H7 (cell line): ENCODE data around the genes ZNF248, RET and RASGEF1A.

DNA sequence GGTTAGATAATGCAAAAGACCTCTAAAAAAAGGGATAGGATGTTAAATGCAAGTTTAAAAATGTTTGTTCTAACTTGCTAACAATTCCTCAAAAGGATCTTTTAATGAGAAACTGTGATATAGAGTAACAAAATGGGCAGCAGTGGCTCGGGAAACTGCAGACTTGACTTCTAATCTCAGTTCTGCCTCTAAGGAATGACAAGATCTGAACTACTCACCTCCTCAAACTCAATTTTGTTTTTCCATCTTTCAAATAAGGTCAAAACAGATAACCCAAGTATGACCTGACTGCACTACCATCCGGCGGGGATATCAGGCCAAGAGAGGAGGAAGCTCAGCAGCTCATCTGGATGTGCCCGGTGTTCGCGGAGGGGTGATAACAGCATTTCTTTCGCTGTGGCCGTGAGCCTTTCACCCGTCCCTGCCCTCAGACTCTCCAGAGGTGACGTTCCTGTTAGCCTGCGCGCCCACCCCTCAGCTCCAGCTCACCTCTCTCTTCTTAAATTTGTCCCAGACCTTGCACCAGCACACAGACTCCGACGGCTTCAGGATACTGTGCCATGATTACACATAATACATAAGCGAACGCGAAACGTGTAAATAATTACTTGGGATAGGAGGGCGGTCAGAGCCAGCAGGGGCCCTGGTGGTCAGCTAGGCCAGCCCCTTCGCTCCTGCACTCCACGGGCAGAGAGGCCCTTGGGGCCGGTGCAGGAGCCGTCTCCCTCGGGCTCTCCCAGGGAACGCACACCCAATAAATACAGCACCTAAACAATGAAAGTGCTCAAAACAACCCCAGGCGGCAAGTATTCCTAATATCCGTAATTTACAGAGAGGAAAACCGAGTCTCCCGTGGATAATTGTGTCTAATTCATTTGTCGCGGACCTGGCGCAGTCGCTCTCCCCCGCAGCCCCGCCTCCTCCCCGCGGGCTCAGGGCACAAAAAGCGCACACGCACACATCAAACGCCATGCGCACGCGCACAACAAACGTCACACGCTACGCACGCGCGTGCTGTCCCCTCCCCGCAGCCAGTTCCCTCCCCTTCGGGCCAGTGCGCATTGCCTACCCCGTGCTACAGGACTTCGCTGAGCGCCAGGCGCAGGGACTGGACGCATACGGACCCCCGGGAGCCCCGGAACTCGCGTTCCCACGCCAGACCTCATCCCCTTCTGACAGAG, at the start of gene ZNF248:
TSS of gene ZNF248 (minus strand) at position 915 of the 1,181 bp plus-strand sequence.
- RAMPAGE, long total RNA: no peak

- RAMPAGE, long total RNA: no peak
Measured at GRCh38 chr10:38023807-38024249, 13.4 kb downstream of the ZNF33A start.

DNA sequence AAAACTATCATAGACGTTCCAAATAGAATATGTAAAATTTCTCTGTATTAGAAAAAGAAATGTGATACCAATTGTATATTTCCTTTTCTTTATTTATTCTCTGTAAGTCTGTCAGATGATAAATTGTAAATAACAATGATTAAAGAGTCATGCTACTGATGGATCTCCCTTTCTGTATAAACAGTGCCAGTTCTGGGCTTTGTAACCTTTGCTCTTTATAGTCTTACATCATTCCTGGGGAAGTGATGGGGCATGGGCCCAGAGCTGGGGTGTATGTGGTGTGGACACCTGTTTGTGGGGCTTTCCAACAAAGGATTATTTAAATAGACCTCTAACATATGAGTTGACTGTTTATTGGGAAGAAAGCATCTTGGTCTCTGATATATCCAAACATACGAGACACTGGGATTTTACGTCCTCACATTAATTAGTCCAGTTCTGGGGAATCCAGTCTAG, 258.0 kb downstream of the ZNF37A start:
- RAMPAGE, long total RNA: no peak

DNA sequence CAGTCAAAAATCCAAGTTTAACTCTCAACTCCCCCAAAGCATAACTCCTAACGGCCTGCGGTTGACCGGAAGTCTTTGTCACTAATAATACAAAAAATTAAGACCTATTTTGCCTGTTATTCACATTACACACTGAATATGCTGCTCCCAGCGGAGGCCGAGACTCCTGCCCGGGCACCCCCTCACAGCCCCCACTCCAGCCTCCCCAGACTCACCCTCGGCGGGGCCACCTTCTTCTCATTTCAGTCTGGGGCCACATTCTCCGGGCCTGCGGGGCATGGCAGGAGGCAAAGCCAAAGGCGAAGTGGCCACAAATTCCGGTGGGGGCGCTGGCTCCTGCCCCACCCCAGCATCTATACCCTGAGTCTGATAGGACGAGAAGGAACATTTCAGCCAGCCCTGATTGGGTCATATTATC, 163.3 kb downstream of the ZNF33B start:
- RAMPAGE, long total RNA: no peak

- RAMPAGE, long total RNA: no peak
Measured at GRCh38 chr10:42644902-42645505, 6.6 kb upstream of the ZNF33B start.

DNA sequence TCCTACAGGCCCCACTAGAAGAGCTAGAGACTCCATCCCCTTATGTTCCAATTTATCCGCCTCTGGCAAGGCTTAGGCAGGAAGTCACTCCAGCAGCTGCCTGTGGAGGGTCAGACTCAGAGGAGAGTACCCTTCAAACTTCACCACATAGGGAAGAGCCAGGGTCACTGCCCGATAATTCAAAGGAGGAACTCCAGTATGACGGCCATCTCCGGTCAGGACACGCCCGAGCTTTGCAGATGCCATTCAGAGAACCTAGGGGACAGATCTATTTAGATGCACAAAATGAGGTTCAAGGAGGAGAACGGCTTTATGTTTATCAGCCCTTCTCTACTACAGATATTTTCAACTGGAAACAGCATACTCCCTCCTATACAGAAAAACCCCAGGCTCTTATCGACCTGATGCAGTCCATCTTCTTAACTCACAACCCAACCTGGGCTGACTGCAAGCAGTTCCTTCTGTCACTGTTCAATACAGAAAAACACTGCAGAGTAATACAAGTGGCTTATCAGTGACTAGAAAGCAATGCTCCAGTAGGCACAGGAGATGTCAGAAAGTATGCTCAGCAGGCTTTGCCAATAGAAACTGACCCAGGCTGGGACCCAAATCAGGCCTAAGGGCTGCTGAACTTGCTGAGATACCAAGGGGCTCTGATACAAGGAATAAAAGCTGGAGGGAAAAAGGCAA, 8.6 kb upstream of the ZNF33B start:
- RAMPAGE, long total RNA: no peak

GRCh38 chr10:42754030-42755019, 28.3 kb upstream of the BMS1 start:
- RAMPAGE, long total RNA: no peak

DNA sequence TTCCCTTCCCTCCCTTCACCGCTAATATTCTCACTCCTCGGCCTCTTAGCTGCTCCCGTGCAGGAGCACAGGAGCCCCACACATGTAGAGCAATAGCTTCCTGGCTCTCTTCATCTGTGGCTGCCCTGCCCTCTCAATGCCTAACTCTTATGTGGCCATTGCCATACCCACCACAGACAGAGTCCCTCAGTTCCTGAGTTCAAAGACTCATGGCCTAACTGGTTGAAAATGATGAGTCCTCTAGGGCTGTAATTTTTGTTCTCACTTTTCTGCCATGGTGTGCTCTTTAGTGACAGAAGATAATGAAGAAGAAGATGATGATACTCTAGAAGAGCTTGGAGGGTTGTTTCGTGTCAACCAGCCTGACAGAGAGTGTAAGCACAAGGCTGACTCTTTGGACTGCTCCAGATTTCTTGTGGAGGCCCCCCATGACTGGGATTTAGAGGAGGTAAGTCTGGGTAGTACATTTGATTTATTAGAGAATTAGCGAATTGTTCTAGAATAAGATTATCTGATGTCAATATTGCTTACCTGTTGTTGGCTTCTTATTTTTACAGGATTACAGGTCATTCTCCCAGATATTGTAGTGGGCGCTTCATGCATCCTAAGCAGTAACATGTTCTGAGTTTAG, 15.7 kb downstream of the BMS1 start:
- RAMPAGE, long total RNA: no peak

- RAMPAGE, long total RNA: no peak
Measured at GRCh38 chr10:42866555-42867172, 84.1 kb downstream of the BMS1 start.

DNA sequence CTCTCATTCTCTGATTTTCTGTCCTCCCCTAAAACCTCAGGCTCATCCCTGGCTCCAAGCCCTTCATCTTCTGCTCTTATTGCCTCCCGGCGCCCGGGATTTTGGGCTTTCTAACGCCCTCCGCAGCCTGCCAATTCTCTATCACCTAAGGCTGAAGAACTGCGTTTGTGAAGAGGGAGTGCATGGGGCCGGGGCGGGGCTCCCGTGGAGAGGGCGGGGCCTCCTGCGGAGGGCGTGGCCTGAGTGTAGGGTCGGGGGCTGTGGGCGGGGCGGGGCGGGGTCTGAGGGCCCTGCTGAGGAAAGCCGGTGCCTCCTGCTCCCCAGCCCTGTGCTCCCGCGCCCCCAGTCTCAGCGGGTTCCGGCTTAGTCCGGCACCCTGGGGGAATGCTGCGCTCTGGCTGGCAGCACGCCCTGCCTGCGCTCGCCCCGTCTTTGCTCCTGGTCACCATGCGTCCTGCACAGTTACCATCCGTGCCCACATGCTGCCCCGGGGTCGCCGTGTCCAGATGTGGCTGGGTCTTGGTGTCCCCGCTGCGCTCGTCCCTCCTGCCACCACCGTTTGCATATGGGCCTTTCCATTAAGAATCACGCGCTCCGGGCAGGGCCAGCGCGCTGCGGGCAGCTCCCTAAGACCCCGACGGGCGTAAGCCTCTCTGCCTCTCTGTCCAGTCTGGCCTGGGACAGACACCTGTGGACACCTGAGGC, 144.1 kb upstream of the RET start:
- RAMPAGE, long total RNA: no peak

DNA sequence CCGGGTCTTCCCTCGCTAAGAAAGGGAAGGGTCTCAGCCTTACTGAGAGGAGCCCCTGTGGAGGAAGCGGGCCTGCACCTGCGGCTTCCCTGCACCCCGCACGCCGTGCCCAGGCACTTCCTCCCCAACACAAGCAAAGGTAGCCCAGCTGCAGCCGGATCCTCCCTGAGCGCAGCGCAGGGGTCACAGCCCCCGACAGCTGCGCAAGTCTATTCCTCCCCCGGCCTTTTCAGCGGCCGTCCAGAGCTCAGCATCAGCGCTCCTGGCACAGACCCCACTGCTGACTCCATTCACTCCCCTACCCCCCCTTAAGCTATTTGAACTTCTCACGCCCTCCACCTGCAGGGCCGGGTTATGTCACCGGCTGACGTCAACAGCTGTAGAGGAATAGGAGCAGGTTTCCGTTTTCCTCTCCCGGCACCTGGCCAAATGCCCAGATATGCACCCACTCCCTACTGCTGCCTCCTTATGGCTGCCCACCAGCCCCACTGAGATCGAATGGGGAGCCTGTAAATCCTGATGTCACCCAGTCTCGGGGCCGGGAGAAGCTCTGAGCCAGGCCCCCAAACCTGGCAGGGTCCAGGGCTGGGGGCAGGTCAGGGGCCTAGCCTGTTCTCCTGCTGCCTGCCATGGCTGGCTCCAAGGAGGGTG, 143.0 kb upstream of the RET start:
- RAMPAGE, long total RNA: no peak

DNA sequence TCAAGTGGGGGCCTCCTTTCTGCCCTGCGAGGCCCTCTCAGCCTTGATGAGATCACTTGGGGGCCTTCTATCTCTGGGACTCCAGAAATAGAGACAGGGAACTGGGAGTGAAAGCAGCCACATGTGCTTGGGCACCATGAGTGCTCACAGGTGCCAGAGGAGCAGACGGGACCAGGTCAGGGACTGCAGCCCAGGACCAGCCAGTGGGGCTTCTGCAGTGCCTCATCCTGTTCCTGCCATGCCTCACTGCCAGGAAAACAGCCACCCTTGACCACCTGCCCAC, 116.0 kb upstream of the RET start:
- RAMPAGE, long total RNA: no peak

GRCh38 chr10:43076831-43077698, at the start of gene RET:
Gene RET (plus strand): TSS chr10:43077069.
- RAMPAGE, long total RNA: no peak

DNA sequence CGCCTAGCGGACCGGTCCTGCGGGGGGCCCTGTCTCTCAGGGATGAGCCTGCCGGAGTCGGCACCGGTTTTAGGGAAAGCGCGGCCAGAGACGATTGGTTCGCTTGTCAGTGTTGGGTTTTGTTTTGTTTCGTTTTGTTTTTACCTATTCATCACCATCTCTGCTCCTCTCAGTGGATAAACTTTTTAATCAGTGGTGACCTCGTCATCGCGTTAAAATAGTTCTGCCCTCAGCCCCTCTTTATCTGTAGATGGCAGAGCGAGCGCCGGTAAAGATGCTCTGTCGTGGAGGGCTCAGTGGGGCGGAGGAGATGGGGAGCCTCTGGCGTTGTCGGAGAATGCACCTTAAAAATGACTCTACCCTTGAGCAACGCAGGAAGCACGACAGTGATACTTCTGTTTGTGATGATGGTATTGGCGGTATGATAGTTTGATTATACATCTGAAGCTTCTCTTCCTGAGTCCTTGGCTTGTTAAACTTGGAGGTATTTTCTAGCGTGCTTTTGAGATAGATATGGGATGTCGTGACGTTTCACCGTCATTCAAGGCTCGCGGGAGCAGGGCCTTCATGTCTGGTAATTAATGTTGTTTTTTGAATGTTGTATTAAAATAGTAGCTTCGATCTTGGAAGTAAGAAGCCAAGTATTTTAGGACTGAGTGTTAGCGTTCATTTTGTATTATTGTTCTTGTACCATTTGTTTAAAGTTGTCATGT, 584 bp downstream of the CSGALNACT2 start:
- RAMPAGE, long total RNA: no peak

DNA sequence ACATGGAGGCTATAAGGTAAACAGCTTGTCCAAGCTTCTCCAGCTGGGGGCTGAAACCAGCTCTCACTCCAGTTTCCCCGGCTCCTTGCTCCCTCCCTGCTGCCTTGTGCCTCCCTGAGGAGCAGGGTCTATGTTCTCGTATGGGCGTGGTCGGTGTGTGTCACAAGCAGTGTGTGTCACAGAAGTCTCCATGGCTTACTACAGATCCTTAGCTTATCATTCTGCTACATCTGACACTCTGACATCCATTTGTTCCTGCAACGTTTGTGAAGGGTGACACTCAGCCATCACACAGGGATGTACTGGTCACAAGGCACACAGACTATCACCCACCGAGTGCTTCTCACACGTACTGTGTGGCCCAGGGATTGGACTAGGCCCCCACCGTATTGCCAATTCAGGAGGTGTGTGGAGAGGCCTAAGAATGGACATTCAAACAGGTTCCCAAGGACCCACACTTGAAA, 54.7 kb downstream of the CSGALNACT2 start:
- RAMPAGE, long total RNA: no peak

DNA sequence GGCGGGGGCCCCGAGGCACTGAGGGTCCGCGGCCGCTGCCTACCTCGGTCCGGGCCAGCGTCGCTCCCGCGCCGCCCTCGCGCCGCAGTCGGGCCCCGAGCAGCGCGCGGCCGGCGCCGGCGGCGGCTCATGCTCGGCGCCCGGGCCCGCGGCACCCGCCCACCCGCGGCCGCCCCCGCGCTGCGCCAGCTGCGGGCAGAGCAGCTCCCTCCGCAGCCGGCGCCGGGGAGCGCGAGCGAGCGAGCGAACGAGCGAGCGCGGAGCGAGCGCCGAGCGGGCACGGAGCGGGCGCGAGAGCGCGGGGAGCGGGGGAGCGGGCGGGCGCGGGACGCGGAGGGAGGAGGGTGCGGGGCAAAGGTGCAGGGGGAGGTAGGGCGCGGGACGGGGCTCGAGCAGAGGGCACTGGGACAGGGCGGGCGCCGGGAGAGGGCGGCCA, at the start of gene RASGEF1A:
TSS of gene RASGEF1A (minus strand) at position 264 of the 436 bp plus-strand sequence.
- RAMPAGE, long total RNA: no peak

DNA sequence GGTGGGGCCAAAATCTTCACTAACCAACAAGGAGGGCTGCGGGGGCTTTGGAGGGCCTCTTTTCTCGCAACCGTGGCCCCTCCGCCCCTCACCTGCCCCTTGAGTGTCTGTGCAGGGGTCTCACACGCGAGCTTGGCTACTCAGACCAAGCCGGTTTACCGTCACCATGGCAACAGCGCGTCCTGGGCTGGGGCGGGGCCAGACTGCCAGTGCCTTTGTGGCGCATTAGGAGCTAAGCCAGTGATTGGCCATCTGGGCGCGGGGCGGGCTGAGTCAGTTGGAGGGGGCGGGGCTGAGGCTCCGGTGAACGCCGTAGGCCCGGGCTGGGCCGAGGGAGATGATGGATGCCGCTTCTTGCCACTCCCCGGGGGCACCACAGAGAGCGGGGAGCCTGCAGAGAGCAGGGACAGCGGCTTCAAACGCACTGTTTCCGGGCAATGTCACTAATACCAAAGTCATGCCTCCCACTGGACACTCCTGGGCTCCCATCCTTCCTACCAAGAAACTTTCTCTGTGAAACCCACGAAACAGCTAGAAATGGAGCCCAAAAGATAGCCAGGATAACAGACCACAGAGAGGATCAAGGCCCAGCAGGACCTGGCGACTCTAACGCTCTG, 48.6 kb upstream of the FXYD4 start:
- RAMPAGE, long total RNA: no peak

DNA sequence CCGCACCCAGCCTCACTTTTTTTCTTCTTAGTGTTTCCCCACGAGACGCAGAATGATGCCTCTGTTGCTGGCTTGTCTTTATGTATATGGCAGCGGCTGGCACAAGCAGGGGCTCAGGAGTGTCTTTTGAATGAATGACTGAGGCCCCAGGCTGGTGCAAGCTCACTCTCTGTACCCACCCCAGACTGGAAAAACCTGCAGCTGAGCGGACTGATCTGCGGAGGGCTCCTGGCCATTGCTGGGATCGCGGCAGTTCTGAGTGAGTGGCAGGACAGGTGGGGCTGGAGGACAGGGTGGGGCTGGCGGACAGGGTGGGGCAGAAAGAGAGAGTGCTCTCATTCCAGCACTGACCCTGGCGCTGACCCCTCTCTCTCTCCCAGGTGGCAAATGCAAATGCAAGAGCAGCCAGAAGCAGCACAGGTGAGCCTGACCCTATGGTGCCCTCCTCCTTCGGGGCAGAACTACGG, 3.9 kb downstream of the FXYD4 start:
- RAMPAGE, long total RNA: no peak

- RAMPAGE, long total RNA: no peak
Measured at GRCh38 chr10:43386439-43387395, 15.3 kb downstream of the FXYD4 start.

DNA sequence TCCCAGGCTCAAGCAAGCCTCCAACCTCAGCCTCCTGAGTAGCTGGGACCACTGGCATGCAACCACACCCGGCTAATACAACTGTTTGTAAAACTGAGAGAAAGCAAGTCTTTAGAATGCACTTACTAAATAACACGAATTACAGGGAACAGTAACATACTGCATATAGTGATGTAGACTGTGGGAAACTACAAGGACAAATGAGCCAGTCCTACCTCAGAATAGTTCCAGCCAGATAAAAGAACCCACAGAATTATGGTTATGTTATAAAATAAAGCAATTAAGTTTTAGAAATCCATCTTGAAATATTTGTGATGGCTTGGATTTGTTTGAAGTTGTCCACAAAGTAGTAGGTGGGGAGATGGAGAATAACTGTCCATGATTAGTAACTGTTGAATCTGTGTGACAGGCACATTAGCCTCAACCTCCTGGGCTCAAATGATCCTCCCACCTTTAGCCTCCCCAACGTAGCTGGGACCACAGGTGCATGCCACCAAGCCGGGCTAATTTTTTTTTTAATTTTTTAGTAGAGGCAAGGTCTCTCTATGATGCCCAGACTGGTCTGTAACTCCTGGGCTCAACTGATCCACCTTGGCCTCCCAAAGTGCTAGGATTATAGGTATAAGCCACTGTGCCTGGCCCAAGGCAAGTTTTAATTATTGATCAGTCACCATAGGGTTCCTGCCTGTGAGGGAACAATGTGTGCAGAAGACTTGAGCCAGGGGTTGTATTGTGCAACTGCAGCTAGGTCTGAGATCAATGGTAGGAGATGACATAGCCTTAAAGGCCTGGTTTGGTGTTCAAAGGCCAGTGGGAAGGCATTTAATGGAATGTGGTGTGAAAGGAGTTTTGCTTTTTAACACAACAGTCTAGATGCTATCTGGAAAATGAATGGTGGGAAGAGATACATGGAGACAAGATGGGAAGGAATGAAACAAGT, 10.0 kb downstream of the HNRNPF start:
- RAMPAGE, long total RNA: no peak